Esophagus squamous epithelium (tissue), 4 donors: ENCODE data around the genes SAR1B and CAMLG.

DNA sequence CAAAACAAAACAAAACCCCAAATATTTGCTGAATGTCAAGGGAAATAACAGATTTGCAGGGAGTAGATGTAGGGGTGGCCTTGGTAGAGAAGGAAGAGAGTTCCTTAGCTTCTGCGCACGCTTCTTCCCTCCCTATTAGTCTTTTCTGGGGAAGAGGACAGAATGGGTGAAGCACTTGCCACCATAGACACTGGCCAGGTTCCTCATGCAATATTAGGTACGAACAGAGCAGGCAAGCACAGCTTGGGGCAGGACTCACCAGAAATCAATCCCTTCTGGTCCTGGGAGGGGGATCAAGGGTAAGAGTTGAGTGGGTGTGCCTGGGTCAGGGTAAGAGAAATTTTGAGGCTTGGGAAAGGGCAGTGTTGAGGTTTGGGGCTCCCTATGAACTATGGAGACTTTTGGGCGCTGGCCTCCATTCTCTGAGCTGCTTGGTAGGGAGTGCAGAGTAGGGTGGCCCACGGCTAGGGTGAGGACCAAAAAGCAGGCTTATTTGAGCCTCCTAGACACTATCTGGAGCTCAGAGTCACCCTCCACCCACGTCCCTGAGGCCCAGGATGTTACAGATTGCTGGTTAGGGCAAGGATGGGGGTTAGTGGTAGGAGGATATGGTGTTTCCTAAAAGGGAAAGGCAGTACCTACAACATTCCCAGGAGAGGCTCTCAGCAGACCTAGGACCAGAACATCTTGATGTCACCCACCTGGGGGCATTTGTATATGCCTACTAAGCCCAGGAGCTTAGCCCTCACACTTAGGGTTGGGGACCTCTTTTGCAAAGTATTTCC lies 2.6 kb downstream of the SHROOM1 start:
- PRO-cap, result no peak
- RAMPAGE, long total RNA, 4 experiments, result no peak in any of the 4 experiments

- PRO-cap, result no peak
- RAMPAGE, long total RNA, 4 experiments, result no peak in any of the 4 experiments
Observed at GRCh38 chr5:132961920-132962296, 1.5 kb downstream of the AFF4 start.

DNA sequence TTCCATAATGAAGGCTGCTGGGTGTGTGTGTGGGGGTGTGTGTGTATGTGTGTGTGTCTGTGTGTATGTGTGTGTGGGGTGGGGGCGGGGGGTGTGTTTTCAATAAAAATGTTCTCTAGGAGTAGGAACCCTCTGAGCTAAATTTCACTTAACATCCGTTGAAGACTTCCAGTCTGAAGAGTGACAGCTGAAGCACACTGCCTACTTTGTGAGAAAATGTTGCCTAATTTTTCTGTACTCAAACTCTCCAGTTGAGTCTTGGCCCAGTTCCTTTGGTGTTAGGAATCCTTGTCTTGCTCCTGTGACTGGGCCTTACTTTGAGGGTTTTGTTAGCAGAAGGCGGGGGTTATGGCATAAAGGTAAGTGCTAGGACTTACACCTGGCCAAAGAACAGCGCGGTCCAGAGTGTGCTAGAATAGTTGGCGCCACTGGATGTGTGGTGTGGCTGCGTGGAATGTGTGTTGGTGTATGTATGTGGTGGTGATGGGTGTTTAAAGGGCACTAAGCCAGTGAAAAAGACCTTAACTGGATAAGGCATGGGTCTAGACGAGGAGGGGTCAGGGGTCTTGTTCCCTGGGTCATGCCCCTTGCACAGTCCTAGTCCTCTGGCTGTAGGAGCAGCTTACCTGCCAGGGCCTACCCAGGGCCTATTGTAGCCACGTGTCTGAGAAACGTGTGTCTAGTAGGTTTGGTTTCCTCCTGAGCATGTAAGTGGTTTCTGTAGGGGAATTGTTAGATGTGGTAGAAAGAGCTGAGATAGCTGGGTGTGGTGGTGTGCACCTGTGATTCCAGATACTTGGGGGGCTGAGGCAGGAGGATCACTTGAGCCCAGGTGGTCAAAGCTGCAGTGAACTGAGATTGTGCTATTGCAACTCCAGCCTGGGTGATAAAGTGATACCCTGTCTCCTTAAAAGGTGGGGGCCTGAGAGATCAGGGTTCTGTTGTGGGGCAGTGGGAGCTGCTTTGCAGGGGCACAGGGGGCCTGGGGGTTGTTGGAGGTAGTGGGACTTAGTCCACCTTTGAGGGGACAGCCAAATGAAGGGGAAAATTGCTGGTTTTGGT lies 55.0 kb downstream of the HSPA4 start:
- PRO-cap, result no peak
- RAMPAGE, long total RNA, 4 experiments, result no peak in any of the 4 experiments

DNA sequence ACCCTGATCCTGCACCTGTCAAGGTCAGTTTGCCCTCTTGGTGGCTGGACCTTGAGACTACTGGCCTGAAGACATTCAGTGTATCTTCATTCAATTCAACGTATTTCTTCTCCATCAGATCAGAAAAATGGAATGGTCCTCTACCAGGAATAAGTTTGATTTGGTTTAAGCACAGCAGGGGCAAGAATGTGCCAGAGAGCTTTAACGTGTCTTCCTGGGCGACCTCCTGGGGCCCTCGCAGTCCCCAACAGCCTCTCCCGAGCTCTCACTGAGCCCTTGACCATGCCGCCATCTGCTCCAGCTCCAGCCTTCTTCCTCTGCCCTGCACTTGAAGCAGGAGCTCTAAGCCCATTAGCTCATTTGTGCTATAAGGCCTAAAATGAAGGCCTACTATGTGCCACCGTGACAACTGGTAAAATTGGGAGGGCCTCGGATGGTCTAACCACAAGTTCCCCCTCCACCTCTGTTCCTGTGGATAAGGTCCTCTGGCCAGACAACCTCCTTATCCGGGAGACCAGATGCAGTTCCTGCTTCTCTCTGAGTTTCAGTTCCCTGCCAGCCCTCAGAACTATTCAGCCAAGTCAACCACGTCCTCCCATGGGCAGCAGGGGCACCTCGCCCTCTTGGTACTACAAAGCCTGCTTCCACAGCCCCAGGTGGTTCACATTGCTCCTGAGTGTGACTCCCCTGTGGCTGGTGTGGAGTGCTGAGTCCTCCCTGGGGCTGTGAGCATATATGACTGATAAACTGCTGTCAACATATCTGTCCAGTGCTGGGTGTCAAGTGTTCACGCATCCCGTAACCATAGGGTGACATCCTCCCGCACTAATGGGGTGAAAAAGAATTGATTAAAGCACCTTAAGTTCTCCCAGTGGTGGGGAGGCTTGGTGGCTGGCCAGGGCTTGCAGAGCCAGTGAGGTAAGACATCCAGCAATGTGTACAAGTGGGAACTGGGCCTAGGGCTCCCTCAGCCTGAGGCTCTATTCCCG lies 35.8 kb downstream of the C5orf15 start:
- PRO-cap, result no peak
- RAMPAGE, long total RNA, 4 experiments, result no peak in any of the 4 experiments

- PRO-cap, result no peak
- RAMPAGE, long total RNA, 4 experiments, result no peak in any of the 4 experiments
Observed at GRCh38 chr5:133938021-133938510, 30.4 kb downstream of the C5orf15 start.

GRCh38 chr5:133993844-133994556 lies 10.8 kb downstream of the VDAC1 start:
- PRO-cap, result no peak
- RAMPAGE, long total RNA, 4 experiments, result no peak in any of the 4 experiments

DNA sequence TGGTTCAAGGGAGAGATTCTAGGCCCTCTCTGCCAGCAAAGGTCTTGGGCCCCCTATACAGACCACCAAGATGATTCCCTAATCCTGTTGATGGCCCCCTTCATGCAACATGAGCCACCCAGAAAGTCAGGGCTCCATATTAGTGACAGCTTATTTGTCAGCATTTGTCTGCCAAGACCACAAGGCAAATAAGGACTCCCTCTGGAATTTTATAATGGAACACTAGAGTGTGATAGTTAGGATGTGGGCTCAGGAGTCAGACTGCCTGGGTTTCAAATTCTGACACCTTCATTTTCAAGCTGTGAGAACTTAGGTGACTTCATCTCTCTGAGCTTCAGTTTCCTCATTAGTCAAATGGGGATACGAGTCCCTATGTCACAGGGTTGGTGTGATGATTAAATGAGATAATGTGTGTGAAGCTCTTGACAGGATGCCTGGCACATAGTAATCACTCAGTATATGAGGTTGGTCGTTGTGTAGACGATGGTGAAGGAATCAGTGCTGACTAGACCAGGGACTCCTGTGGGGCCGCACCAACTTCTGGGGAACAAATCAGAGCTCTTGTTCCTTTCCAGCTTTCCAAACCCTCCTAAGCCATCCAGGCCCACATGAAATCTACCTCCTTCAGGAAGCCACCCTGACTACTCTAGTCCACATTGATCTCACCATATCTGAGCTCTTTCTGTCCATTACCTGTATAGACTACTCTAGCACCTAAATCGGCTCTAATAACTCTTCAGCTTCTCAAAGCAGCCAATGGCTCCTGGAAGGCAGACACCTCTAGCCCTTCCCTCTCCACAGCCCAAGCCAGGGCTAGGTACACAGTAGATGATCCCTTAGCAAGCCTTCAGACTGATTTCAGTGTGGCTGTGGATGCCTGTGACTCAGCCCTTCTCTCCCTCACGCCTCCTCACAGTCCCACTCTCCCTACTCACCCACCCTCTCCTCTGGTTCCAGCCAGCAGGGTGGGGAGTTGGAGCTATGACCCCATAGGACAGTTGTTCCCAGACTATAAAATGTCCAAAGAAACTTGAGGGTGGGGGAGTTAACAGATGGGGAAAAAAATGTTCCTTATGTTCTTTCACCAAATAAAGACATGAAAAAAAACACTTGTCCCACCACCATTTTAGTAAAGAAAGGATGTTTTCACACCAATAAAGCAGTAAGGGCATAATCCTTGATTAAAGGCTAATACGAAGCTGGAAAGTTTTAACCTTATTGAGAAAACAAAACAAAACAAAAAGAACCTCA lies 2.5 kb upstream of the TCF7 start:
- PRO-cap, result no peak
- RAMPAGE, long total RNA, 4 experiments, result no peak in any of the 4 experiments

DNA sequence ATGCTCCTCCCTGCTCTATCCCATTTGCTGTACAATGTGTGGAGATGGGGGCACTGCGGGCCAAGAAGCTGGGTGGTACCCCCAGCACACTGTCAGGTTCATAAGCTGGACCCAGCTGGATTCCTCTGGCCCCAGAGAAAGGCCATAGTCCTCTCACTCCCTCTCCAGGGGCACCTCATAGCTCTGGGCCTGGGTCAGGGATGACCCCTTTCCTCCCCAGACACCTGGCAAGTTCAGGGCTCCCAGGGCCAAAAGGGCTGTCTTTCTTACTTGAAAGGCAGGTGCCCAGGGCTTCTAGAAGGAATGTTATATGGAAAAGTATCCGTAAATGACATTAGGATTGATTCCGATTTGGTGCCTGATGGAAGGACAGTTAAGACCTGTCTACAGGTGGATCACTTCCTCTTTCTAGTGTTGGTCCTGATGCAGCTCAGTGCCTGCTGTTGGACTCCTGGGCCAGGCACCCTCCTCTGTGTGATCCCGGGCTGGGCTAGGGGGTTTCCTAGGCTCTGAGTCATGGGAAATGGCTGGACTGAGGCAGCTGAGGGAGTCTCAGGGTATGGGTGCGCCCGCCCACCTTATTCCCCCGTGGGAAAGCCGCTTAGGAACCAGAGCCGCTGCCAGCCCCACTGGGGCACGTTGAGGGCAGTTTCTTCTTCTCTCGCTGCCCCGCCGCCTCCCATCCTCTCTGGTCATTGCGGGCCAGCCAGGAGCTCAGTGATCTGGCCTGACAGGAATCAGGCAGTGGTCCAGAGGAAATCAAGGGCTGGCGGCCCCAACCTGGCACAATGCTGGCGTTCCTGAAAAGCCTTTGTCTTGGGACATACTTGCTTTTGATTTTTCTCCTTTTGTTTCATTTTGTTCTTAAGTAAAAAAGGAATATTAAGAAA lies 12.8 kb downstream of the TCF7 start:
- PRO-cap, result no peak
- RAMPAGE, long total RNA, 4 experiments, result no peak in any of the 4 experiments

DNA sequence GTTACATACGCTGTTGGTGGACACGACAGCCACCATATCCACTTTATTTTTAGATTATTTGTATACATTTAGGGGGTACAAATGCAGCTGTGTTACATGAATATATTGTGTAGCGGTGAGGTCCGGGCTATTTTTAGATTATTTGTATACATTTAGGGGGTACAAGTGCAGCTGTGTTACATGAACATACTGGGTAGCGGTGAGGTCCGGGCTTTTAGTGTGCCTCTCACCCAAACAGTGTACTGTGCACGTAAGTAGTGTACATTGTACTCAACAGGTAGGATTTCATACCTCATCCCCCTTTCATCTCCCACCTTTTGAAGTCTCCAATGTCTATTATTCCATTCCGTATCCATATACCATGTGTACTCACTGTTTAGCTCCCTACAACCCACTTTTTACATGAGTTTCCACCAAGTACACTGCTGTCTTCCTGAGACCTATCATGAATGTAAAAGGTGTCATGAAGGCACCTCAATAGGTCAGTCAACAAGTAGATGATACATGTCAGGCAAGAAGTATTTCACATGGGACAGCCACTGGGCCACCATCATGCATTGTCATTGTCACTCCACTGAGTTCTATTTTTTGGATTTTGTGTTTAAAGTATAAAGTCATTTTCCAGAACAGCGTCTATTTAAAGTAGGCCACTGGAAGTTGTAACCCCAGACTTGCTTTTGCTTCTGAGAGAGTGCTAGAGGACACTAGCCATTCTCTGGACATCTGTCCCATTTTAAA lies 27.7 kb downstream of the SKP1 start:
- PRO-cap, result no peak
- RAMPAGE, long total RNA, 4 experiments, result no peak in any of the 4 experiments

GRCh38 chr5:134177176-134177718 lies 497 bp upstream of the SKP1 start:
- PRO-cap, result bidirectional peak, plus-strand start at chr5:134177515, minus-strand start at chr5:134177418
- RAMPAGE, long total RNA, 4 experiments, result no peak in any of the 4 experiments

- PRO-cap, result no peak
- RAMPAGE, long total RNA, 4 experiments, result no peak in any of the 4 experiments
Observed at GRCh38 chr5:134191697-134192643, 15.2 kb upstream of the SKP1 start.

DNA sequence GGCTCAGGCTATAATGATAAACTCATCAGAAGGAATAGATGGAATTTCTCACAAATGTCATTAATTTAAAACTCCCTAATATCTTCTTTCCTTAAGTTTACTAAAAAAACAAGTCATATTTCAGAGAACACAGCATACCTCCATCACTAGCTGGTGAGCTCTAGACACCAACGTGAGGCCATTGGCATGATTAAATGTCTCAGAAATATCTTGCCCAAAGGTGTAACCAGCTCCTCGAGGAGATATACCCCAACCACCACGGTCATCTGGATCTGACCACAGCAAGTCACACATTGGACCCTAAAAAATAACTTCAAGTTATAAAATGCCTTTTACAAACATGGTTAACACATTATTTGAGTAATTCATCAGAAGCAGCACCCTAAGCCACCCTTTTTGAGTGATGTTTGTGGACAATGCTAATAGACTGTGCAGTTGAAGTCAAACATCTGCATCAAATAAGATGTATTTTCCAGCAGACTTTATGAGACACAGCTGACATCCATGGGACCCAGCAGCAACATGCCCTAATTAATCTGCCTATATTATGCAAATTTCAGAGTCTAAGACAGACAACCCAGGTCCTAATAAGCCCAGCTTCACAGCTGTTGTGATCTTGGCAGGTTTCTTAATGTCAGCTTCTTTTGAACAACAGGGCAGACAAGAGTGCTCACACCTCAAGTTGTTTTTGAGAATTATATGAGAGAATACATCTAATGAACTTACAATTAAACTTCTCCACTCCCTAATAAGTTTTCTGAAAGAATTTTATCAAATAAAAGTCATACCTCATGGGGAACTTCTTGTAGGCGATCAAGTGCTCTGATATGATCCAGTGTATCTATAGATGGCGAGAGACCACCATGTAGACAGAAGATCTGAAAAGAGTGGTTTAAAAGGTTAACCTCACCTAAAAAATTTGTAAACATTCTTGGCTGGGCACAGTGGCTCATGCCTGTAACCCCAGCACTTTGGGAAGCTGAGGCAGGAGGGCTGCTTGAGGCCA lies 23.8 kb upstream of the SKP1 start:
- PRO-cap, result no peak
- RAMPAGE, long total RNA, 4 experiments, result start-site peak on the minus strand in 1 of 4 experiments, centred at positions 166 to 277 of the sequence, 44 to 48 reads per replicate

GRCh38 chr5:134202832-134203922 lies 22.7 kb downstream of the PPP2CA start:
- PRO-cap, result no peak
- RAMPAGE, long total RNA, 4 experiments, result no peak in any of the 4 experiments

DNA sequence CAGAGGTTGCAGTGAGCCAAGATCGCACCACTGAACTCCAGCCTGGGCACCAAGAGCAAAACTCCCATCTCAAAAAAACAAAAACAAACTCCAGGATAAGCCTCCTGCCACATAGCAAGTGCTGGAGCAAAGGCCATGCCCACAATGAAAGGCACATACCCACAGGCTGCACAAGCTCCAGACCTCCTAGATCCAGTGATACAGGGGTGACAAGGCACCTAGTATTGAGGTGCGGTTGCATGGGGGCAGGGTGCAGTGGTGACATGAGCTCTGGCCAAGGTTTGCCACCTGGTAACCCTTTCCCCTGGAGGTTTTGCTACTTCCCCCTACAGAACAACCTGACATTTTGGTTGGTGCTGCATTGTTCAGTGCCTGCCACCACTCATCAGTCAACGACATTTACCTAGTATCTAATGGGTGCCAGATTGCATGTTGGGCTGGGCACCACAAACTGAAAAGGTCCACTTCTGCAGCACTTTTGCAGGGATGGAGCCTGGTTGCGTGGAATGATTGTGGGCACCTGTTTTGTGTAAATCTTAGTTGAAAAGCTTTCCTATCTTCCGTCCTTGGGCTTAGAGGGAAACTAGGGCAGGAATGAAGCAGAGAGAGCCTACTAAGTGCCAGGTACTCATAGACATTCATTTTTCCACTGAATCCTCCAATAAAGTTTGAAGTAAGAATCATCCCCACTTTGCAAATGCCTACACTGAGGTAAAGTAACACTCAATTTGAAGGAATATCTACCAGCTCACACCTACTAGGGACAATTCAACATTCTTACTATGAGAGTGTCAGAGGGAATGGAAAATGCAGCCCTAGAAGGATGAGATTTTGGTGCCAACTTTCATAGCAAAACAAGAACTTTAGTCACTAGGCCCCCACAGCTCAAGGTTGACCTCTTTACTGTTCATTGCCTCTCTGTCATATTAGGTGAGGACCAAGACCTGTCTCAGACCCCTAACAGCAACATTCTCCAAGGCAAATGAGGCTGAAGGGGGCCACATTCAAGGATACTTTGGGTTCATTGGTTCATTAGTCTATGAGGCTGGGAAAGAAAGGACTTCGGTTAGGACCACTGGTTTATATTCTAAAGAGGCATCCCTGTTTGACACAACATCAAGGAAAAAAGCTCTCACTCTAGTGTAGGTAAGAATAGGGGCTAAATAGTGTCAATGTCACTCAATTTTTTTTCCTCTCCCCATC lies 14.1 kb downstream of the CDKN2AIPNL start:
- PRO-cap, result no peak
- RAMPAGE, long total RNA, 4 experiments, result no peak in any of the 4 experiments

- PRO-cap, result bidirectional peak, plus-strand start at chr5:134632929, minus-strand start at chr5:134632825
- RAMPAGE, long total RNA, 4 experiments, result start-site peak on the minus strand in 4 of 4 experiments, at chr5:134632779-134632825 at its widest, 146 to 3,040 reads per replicate
Observed at GRCh38 chr5:134632308-134633189, at the start of gene SAR1B. Gene SAR1B (minus strand): TSS chr5:134632828.

DNA sequence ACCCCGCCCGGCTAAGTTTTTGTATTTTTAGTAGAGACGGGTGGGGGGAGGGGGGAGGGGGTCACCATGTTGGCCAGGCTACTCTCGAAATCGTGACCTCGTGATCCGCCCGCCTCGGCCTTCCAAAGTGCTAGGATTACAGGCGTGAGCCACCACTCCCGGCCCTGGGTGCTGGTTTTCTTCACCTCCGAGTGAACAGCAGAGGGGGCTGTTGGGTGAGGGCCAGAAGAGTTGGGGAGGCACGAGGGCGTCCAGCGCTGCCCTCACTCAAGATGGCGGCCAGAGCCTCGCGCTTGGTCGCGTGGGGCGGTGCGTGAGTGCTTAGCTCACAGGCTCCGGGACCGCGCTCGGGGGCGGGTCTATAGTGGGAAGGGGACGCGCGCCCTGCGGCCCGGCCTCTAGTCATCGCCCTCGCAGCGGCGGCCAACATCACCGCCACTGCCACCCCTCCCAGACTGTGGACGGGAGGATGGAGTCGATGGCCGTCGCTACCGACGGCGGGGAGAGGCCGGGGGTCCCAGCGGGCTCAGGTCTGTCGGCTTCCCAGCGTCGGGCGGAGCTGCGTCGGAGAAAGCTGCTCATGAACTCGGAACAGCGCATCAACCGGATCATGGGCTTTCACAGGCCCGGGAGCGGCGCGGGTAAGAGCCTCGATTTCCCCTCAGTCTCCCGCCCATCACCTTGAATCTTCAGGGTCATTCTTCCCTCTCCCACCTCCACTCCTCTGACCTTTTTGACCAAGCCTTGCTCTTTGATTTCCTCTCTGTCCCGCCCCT lies at the start of gene CAMLG:
TSS of gene CAMLG (plus strand) at position 397 of the 776 bp plus-strand sequence.
- PRO-cap, result bidirectional peak, plus-strand start at position 405 of the sequence, minus-strand start at position 193 of the sequence
- RAMPAGE, long total RNA, 4 experiments, result start-site peak on the plus strand in 4 of 4 experiments, centred at positions 376 to 402 of the sequence, 289 to 2,005 reads per replicate

- PRO-cap, result no peak
- RAMPAGE, long total RNA, 4 experiments, result no peak in any of the 4 experiments
Observed at GRCh38 chr5:134935568-134935956, 30.6 kb downstream of the PCBD2 start.

DNA sequence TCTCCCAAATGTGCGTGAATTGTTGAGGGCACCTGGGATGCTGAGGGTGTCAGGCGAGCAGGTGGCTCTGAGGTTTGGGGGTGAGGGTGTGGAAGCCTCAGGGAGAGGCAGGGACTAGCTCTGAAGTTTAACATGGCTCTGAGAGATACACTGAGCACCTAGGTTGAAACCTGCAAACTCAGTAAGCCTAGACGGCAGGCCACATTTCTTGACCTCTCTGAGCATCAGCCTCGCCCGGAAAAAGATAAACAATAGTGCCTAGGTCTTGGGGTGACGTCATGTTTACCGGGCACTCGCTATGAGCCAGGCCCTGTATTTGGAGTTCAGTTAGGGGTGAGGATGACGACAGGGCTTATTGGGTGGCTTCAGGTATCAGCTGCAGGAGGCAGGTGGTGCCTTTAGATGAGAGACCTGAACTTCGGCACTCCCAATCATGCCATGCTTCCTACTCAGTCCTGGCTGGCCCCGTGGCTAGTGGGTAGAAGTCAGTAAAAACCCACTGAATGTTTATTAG lies 107.8 kb upstream of the PITX1 start:
- PRO-cap, result bidirectional peak, plus-strand start at position 381 of the sequence, minus-strand start at position 243 of the sequence
- RAMPAGE, long total RNA, 4 experiments, result start-site peak on the plus strand in 1 of 4 experiments, centred at position 420 of the sequence, 18 reads per replicate

GRCh38 chr5:135153594-135154099 lies 119.6 kb upstream of the PITX1 start:
- PRO-cap, result bidirectional peak, plus-strand start at chr5:135153925, minus-strand start at chr5:135153815
- RAMPAGE, long total RNA, 4 experiments, result start-site peak on the plus strand in 1 of 4 experiments, at chr5:135153922-135153991 at its widest, 11 reads per replicate

GRCh38 chr5:135190320-135191043 lies 156.5 kb upstream of the PITX1 start:
- PRO-cap, result bidirectional peak, plus-strand start at chr5:135190593, minus-strand start at chr5:135190547; bidirectional peak, plus-strand start at chr5:135190868, minus-strand start at chr5:135190870
- RAMPAGE, long total RNA, 4 experiments, result no peak in any of the 4 experiments